Airway epithelial cell (primary cell): ENCODE measurements around the genes TRIM23 and CD180.

DNA sequence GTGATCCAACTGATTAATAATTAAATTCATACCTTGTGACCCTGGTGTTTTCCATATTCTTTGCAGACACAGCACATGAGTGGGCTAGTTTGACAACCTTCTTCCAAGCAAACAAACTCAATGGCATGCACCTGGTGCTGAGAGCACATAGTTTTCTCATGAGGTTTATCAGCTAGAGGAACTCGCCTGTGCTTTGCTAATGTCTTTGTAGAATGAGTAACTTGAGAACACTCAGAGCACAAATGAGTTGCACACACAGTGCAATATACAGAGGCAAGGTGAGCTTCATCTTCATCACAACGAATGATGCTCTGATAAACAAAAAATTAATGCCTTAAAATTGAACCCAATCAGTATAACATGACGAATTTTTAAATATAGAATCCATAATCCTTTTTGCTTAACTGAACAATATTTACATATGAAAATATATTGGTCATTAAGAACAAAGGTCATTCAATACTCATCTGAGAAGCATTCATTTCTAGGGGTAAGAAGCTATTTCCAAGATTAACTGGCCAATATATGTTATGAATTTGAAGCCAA, 12.5 kb downstream of the TRIM23 start:
- RAMPAGE, long total RNA, result no peak

DNA sequence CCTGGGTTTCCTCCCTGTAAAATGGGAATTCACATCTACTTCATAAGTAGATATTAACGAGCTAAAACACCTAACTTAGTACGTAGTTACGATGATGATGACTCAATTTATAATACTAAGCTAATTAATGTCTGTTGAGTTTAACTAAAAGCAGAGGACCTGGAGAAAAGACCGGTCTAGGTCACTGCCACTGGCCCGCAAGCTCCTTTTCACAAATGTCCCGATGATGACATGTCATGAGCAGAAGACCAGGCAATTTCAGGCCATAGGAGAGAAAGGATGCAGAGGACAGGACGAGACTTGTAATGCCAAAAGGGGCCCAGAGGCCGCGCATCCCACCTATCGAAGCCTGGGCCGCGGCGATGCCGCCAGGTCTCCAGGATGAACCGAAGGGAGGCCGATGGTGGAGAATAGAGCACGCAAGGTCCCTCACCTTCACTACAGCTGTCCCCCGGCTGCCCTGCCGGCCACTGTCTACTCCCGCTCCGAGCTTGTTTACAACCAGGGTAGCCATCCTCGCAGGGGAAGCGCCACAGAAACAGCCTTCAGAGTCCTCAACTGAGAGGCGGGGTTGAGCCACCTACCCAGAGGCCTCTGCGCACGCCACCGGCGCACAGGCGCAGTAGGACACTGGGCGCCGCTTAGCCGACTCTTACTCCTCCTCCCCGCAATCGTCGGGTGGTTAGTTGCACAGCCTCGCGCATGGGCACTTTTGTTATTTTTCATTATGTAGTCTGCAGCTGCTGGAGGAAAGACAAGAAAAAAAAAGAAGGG, at the start of gene TRIM23:
Gene TRIM23 (minus strand): TSS at position 573 of the 774 bp plus-strand sequence.
- RAMPAGE, long total RNA, result no peak

DNA sequence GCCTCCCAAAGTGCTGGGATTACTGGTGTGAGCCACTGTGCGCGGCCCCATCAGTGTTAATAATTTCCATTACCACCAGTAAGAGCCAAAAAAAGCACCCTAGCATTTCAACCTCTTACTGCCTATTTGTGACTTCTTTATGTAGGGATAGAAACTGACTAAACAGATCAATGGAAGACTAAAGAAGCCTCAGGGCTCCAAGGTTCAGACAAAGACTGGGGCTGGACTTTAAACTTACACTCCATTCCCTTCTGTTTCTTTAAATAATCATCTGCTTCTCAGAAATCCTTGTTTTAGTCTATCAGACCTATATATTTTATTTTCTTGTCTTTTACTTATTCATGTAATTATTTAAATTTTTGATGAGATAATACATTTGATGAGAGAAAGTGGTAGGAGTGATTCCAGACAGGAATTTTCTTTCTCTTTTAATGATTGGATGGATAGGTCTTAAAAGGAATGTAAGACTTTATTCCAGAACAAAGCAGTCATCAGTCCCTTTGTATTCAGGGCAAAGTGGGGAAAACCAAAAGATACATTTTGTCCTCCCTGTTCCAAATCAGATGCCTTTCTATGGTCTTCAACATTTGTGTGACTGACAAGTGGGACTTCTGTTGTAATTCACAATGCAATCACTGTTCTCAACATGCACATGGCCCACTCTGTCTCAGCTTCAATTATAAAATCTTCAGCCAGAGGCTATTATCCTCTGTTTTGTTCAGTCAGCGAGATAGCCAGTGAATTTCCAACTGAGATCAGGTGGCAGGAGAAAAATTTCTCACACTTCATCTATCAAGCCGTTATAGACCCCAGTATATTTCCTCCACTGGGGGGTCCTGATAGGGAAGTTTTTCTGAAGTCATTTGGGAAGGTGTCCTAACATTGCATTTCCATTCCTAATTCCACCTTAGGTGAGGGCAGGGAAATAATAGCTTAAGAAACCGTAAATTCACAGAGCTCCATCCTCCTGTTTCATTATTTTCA, 95.6 kb upstream of the ERBIN start:
- RAMPAGE, long total RNA, result no peak

DNA sequence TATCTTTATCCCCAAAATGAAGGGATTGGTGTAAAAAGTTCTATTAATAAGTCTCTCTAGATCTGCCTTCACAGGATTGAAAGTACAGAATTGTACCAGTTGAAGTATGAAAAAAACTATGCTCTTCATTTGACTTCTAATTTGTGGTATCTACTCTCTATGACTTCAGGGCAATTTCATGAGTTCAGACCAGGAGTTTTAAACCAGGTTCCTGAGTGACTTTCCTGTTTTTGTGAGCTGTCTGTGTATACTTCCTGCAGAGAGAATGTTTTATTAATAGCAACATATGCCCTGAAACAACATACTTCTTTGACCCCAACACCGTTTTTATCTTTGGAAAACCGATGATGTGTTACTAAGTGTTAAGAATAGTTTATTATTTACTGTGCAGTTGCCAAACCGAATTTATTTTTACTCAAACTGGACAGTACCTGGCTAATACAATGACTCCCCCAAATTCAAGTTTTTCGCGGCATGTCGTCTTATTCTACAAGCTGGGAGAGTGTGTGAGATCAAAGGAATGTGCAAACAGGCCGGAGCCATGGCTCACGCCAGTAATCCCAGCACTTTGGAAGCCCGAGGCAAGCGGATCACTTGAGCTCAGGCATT, 58.8 kb upstream of the ERBIN start:
- RAMPAGE, long total RNA, result no peak

DNA sequence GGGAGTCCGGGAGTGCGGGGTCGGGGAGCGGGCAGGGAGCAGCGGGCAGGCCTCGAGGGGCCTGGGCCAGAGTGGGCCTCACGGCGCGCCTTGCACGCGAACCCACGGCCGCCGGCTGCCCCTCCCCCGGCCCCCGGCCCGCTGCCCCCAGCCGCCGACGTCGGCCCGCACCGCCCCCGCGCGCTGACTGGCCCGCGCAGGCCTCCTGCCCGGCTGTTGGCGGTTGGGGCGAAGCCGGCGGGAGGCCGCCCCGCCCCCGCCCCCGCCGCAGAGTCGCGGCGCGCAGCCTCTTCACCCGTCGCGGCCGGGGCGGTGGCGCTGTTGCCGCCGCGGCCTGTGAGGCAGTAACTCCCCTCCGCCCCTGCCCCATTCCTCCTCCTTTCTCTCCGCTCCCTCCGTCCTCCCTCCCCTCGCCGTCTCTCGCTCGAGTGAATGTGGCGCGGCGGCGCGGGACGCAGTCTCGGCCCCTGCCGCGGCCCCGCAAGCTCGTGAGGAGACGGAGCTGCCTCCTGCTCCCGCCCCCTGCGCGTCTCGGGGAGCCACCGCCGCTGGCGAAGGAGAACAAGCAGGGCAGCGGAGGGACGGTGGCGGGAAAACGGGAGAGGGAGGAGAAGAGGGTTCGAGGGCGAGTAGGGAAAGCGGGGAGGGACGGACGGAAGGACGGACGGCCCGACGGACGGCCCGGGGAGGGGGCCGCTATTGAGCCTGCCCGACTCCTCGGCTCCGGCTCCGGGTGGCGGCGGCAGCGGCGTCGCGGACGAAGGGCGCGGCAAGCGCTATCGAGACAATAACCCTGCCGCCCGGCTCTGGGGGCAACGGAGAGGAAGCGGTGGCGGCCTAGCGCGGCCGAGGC, 686 bp upstream of the ERBIN start:
- RAMPAGE, long total RNA, result no peak

DNA sequence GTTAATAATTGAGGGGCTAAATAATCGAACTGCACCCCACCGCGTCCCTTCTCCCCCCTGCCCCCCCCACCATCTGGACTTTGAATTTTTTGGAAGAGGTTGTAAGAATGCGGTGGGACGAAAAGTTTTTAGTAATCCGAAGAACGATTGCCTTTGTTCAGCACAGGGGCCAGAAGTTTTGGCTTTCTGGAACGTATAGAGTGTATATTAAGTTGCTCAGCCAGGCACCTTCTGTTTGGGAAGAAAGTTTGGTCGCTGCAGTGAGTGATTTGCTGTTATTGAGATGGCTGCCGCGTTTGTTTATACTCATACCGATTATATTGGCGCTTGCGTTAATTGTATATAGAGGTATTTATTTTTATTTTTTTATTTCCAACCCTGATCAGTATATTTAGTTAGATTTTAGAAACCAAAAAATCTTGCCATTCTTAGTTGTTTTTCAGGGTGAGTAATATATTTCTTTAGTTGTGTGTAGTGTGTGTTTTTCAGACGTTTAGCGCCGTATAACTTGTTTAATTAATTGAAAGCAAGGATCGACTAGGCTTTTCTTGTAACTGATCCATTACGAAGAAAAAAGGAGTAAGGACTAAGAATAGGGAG, 663 bp downstream of the ERBIN start:
- RAMPAGE, long total RNA, result no peak

DNA sequence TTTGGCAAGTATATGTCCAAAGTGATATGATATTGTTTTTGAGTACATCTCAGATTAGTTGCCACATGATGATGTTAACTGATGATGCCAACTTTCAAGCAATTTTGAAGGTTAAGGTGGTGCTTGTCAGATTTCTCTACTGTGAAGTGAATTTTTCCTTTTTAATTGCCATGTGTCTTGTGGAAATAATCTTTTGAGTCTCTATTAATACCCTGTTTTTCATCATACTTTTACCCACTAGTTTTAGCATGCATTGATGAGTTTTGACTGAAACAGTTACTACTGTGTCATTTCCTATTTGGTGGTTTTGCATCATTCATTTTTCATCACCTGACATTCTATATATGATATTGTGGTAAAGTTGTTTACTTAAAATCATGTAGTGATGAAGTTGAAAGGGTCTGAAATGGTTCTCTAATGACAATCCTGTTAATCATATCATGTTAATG, 83.9 kb downstream of the ERBIN start:
- RAMPAGE, long total RNA, result no peak

GRCh38 chr5:66170369-66171199, 26.5 kb downstream of the SREK1 start:
- RAMPAGE, long total RNA, result no peak

DNA sequence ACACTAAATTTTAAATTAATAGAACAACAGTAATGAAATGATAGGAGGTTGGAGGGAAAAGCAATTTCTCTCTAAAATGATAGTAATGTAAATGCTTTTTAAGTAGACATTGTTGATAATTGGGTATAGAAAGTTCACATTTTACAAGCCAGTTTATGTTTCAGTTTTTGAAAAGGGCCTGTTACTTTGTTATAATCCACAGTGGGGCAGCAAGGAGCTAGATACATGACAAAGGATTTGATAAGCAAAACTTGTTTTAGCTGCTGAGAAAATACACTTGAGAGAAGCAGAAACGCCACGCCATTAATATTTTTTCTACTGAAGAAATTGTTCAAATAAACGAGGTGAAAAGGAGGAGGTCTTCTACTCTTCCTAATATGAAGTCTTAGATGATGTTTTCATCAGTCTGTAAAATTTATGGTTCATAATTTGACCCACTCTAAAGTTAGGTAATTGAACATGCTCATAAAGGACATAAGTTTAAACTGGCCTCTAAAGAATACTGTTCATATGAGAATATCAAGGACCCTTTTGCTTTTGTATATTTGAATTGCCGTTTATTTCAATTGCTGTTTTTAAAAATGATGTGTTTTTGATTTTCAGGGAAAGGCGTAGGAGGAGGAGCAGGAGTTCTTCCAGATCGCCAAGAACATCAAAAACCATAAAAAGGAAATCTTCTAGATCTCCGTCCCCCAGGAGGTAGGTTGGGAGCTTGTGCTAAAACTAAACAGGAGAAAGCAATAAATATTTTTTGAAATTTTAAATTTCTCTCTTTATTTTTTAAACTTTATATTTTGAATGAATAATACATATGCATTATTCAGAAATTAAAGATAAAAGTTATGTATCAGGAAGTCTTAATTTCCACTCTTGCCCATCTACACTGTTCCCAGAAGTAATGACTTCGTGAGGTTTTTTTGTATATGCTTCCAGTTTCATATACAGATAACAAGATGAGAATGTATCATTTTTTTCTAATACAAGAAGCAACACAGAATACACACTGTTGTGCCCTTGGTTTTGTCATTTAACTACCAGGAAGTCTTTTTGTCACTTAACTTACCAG, 30.6 kb downstream of the SREK1 start:
- RAMPAGE, long total RNA, result no peak

DNA sequence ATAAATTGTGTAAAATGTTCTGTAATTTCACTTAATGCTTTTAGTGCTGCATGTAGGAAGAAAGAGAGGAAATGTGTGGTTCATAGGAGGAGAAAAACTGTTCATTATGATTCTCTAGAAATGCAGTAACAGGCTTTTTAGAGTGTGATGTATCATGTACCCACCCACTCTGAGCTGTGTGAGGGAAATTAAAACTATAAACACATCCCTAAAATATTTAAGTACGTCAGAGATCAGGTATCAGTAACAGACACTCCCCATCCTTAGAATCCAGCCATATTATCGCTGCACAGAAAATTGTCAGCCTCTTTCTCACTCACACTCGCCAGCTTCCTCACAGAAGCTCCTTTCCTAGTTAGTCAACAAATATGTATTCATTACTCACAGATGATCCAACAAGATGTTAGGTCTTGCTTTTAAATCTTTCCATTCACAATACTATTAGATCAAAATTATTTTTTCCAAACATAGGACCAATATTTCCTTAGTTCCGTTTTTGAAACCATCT, 13.7 kb upstream of the MAST4 start:
- RAMPAGE, long total RNA, result no peak

- RAMPAGE, long total RNA, result no peak
Measured at GRCh38 chr5:66960809-66961213, 235.8 kb downstream of the CD180 start.

DNA sequence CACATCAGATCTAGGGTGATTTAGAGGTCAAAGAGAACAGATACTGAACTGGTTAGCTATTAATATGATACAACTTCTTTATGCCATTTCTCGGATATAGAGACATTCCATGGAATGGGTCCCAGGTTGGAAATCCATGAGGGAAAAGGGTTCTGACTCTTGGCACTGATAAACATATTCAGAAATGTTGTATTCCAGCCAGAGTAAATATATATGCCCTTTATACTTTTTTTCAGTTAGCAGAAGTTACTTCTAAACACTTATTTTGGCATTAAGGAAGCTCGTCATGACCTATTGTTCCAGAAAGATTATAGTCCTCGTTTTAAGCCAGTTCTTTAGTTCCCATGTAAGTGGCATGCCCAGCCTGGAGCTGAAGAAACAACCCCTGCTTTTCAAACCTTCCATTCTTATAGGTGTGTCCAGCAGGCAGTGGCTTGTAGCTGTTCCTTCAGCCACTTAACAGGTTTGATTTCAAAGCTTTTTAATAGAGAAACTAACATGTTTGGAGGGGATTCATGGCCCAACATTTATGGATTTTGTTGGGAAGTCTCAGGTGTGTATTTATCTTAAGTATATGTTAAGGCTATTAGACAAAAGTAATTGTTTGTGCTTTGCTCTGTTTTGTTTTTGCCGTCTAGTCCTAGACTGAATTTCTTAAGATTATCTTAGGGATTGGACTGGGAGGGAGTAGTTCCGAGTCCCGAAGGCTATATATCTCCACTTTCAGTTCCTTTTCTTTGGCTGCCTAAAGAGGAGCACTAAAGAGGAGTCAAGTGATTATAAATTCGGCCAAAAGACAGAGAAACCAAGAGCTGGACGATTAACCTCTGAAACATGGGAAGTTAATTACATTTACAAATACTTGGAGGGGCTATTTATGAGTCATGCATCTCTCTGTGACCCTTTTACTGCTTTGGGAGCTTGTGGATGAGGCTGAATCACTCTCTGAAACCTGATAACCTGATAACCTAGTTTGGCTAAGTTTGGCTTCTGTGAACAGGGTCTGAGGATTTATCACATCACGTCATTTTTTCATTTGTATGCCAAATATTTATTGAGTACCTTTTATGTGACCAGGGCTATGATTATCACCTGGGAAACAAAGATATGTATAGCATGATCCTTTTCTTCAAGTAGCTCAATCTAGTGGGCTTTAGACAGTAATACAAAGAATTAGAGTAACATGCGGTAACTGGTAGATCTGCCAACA, 181.3 kb downstream of the CD180 start:
- RAMPAGE, long total RNA, result no peak

- RAMPAGE, long total RNA, result no peak
Measured at GRCh38 chr5:67167088-67167436, 29.5 kb downstream of the CD180 start.

GRCh38 chr5:67196287-67197331, at the start of gene CD180:
Gene CD180 (minus strand): TSS chr5:67196799.
- RAMPAGE, long total RNA, result no peak

GRCh38 chr5:67538024-67538335, 341.4 kb upstream of the CD180 start:
- RAMPAGE, long total RNA, result no peak

DNA sequence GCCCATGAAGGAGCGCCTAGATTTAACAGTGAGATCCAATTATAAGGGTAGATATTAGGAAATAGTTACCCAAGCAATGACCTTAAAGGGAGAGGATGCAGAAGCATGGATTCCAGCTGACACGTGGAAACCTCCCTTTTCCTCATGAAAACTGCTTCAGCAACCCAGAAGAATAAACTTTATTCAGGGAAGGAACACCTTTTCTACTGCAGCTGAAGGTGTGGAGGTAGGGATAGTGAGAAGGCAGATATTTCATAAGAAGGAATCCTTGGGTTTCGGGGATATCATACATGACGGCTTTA, 80.5 kb upstream of the PIK3R1 start:
- RAMPAGE, long total RNA, result no peak

GRCh38 chr5:68229864-68230251, 14.3 kb downstream of the PIK3R1 start:
- RAMPAGE, long total RNA, result no peak

- RAMPAGE, long total RNA, result no peak
Measured at GRCh38 chr5:68241374-68242014, 25.9 kb downstream of the PIK3R1 start.

- RAMPAGE, long total RNA, result no peak
Measured at GRCh38 chr5:68287623-68287933, 72.0 kb downstream of the PIK3R1 start.

- RAMPAGE, long total RNA, result no peak
Measured at GRCh38 chr5:68420531-68421214, 205.1 kb downstream of the PIK3R1 start.